ENCODE results near the genes GTF2H4 and SFTA2.

DNA sequence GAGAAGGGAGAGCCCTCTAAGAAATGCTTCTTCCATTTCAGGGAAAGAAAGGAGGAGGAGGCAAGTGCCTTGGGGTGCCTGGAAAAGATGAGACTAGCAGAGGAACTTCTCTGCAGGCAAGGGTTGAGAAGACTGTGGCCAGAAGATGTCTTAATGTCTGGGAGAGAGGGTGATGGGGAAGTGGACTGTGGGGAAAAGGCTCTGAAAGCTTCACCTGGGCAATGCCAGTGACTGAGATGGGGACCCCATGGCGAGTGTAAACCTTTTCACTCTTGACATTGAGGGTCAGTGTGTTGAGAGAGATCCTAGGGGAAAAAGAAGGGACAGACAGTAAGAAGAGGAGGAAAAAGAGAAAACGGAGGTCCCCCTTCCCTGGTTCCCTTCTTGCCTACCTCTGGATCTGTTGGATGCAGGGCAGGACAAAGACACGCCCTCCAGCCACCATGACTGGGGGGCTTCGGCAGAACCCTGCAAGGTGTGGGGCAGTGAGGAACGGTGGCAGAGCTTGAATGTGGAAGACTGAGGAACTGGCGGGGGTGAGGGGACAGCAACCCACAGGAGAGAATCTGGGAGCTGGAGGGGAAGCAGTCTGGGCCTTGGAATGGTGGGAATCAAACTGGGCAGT, 975 bp downstream of the FLOT1 start:
- PRO-cap, result no peak

DNA sequence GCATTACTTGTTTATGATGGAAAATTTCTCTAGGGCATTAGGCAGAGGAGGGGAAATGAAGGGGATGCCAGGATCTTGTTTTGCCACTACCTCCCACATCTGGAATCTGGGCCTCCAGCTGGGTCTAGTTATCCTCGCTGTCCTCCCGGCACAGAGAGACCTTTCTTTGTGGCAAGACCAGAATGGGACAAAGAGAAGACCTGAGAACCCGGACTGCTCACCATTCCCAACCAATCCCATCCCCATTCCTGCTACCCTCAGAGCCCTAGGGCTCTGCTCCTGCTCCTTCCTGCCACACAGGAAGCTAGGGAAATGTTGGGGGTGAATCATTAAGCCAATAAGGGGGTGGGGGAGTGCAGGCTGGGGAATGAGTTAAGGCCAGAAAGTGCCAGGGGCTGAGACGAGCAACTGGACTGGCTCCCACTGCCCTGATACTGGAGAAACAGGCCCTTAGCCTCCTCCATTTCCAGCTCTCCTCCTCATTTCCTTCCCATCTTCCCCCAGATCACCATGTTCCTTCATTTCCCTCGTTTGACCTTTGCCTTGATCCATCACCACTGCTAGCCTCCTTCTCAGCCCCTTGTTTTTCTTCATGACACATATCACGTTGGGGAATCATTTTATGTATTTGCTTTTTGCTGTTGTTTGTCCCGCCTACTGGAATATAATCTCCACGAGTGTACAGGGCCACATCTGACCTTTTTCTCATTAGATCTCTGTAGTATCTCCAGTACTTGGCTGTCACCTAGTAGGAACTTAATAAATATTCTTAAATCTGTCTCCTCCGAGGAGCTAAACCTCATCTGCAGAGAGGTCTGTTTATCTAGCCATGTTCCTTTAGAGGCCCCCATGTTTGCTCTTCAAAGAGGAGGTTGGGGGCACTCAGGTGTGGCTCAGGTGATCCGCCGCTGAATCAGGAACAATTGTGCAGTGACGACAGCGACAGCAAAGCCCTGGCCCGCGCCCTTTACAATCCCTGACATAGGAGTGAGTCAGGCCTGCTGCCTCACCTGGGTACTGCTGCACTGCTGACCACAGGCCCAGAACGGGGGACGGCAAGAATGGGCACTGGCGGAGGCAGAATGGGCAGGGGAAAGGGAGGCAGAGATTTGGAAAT, 4.8 kb upstream of the IER3 start:
- PRO-cap, result no peak

GRCh38 chr6:30759047-30759465, 14.7 kb upstream of the IER3 start:
- PRO-cap, result no peak

- PRO-cap, result no peak
These were observed 8.2 kb upstream of the DDR1 start for GRCh38 chr6:30875953-30876590.

DNA sequence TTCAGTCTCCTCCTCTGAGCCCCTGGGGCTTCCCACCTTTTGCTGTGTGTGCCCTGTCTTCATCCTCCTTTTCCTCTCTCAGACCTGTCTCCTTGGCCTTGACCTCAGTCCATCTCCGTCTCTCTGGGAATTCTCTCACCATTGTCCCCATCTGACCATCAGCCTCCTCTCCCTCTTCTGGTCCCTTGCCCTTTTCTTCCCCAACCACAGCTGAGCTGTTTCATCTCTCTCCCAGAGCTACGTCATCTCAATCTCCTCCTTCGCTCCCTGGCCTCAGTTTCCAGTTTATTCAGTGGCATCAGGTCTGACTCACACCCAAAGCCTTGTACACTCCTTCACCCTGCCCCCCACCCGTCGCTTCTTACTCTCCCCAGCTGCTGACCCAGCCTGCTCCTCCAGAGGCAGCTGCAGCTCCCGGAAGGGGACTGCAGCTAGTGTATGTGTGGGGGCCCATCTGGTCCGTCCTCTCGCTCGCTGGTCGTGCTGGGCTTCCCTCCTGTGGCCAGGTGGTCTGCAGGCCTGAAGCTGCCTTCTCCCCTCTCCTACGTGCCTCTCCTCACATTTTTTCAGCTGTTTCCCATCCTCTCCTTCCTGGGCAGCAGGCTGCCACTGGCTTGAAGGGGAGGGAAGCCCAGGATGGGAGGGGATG, 2.5 kb upstream of the DDR1 start:
- PRO-cap, result no peak

GRCh38 chr6:30907631-30908764, at the start of gene GTF2H4:
TSS of gene GTF2H4 (plus strand) at chr6:30908207.
- PRO-cap, result no peak

- PRO-cap, result no peak
These were observed at the start of gene SFTA2 for GRCh38 chr6:30931662-30932970. TSS of gene SFTA2 (minus strand) at chr6:30932170.

- PRO-cap, result no peak
These were observed 11.3 kb downstream of the MUC22 start for GRCh38 chr6:31021407-31022142.

DNA sequence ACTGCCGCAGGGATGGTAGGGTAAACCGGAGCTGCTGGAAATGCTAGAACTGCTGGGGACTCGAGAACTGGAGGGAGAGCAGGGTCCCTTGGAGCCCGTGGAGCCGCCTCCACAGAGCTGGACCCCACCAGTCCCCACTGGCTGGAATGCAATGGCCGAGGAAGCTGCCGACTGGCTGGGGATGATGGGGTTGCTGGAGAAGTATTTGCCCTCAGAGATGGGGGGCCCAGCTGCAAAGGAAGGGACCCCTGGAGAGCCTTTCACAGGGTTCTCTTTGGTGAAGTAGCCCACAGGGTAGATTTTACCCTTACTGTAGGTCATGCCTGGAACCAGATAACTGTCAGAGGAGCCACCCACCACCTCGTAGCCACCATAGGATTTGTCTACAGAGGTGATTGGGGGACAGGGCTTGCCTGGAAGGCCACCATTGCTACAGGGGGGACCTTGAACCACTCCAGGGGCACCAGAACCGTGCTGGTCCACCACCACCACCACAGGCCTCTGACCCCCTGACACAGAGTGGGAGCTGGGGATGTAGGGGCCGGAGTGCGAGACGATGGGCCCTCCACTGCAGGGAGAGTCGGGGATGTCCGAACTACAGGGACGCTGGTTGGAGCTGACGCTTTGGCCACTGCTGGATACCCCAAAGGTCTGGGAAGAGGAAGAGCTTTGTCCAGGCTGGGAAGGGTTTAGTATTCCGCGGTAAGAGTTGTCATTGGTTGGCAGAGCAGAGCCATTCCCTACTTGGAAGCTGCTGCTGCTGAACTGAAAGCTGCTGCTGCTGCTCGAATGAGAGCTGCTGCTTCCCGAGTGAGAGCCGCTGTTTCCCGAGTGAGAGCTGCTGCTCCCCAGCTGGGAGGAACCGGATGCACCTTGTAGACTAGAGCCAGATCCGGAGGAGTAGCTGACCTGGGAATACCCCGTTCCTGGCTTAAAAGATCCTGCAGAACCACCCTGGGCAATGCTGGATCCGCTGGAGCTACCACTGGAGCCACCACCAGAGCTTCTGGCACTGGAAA, 2.1 kb downstream of the PSORS1C1 start:
- PRO-cap, result no peak

DNA sequence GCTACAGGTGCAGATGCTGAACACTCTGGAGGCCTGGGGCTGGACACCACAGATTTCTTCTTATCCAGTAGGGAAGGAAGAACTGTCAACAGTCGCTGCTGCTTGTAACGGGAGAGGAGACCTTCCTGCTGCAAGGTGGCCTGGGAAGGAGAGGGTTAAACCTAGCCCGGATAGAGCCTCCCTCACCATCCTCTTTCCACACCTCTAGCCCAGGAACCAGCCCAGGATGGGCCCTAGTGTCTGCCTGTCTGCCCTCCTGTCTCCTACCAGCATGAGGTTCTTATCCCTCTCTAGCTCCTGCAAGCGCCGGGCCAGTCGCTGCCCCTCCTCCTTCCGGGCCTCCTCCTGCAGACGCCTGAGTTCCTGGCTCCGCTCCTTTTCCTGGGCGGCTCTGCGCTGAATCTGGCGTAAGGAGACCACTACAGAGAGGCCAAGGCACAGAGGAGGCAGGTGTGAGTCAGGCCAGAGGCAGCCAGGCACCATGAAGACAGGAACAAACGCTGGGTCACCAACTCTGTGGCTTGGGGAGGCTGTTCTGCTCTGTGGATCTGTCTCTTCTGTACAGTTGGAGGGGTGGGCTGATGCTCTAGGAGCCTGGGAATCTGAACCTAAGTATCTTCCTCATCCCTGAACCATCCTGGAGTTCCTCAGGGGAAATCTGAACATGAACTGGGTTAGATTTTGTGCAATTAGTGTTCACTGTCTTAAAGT, 4.3 kb upstream of the PSORS1C2 start:
- PRO-cap, result no peak

GRCh38 chr6:31270824-31271933, 713 bp downstream of the HLA-C start:
- PRO-cap, result unidirectional peak, plus-strand start at chr6:31271451; unidirectional peak, plus-strand start at chr6:31271530; unidirectional peak, minus-strand start at chr6:31271646; bidirectional peak, plus-strand start at chr6:31271801, minus-strand start at chr6:31271646

- PRO-cap, result no peak
These were observed 6.6 kb downstream of the HLA-B start for GRCh38 chr6:31350177-31350990.

DNA sequence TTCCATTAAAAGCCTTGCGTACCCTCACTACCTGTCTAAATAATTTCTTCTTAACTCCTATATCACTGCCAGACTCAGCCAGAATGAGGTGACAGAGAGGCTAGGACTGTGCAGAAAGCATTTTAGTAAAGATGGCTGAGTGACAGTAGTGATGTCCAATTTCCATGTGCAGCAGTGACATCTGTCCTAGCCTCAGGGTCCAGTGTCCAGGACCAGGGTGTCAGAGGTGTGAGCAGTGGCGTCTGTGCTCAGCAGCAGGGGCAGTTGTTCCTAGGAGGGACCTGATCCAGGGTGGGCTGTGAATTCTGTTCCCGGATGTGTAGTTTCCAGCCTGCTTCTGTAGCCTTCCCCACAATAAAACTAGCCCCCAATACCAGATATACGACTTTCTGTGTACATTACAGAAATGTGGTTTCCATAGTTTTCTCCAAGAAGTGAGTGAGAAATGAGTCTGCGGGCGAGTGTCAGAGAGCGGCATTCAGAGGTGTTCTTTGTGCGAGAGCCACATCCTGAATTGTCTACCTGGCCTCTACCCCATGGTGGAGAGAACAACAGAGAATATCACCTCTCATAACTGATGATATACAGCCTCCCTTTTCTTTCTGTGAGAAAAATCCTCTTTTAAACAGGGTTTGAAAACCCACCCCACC, 5.9 kb downstream of the HLA-B start:
- PRO-cap, result no peak

DNA sequence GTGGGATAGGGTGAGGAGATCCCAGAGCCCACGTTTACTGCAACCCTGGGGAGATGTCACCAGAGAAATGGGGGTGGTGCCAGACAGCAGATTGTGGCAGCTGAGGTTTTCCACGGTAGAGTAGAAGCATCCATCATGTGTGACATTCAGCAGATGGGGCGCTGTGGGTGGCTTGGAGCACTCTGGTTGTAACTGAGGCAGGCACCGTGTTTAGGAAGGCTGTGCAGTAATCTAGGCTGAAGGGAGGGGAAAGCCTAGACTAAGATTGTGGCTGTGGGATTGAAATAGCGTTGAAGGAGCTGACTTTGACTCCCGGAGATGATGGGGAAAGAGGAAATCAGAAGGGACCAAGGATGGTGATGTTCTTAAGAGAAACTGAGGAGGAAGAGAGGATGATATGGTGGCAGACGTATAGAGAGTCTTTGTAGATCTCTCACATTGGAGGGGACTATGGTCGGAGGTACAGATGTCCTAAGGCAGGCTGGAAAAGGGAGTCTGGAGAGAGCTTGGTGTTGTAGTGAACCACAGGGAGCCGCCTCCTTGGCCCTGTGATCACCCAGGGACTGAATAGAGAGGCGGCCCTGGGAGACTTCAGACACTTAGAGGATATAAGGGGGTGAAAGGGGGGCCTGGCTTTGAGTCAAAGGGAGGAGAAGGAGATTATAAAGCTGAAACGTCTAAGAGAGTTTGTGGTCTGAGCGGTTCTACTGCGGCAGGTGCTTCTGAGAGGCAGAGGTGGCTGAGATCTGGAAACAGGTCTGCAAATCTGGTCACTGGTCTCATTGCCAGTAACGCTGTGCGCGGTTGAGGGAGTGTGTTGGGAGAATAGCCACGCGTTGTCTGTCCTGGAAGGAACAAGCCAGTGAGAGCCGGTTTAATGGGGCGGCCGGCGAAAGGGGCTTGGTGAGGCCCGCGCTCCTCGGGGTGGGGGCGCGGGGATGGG, 777 bp upstream of the MICA start:
- PRO-cap, result unidirectional peak, plus-strand start at position 690 of the sequence

GRCh38 chr6:31530110-31530636, 1.4 kb downstream of the MCCD1 start:
- PRO-cap, result no peak

- PRO-cap, result no peak
These were observed 6.3 kb downstream of the MCCD1 start for GRCh38 chr6:31534925-31535578.

DNA sequence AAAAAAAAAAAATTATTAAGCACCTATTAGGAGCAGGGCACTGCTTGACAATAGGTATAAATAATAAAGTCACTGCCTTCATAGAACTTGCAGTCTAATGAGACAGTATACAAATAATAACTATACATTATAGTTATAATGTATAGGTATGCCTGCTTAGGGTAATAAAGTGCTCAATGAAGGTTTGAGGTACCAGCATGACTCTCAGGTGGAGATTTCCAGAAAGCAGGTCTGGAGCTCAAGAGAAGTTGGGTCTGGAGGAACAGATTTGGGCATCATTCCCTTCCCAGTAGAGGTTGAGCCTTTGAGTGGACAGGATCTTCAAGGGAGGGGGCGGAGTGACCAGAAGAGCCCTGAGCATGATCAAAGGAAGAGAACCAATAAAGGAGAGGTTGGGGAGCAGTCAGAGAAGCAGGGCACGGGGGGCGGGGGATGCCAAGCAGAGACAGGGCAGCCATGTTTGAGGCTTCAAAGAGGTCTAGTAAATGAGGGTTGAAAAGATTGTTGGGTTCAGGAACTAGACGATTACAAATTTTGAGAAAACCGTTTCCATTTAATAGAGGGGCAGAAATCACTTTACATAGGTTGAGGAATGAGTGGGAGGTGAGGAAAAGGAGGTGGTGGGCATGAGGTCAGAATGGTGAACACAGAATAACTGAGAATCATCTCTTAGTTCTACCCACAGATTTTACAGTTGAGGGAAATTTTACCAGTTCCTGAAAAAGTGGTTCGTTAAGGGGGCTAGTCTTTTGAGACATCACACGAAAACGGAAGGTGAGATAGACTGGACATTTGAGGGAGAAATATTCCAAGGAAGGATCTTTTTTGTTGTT, 10.2 kb upstream of the LTA start:
- PRO-cap, result no peak

- PRO-cap, result no peak
These were observed 4.8 kb downstream of the PRRC2A start for GRCh38 chr6:31625178-31625820.

- PRO-cap, result no peak
These were observed 12.7 kb downstream of the PRRC2A start for GRCh38 chr6:31633214-31633572.

DNA sequence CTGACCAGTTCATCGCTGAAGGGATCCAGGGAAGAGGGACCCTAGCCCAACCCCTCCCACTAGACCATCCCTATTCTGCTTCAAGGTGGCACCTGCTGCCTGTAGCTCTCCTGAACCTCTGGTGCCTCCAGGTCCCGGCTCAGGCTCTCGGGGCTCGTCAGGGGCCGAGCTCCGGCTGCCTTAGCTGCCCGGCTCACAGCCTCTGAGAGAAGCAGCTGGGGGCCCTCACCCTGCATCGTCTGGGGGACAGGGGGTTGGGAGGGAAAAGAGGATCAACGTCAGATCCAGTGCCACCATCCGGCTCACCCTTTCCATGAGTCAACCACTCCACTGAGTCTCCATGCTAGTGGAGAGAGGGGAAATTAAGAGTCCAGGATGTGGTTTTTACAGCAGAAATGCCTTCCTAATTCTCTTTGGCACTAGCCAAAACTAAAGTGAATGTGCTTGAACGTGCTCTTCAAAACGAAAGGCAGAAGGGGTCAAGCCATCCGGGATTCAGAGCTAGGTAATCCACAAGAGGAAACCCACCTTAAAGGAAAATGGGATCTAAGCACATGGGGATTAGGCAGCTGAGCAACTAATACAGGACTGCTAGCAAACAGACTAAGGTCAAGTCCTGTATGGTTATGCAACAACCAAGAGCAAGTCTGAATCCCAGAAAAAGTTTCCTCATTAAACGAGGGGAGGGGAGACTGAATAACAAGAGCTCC, 12.9 kb downstream of the BAG6 start:
- PRO-cap, result no peak

All from colic lymph node (tissue), 1 donor.